Bronchus (tissue), 1 donor: ENCODE results near the genes OR1G1 and OR3A1.

GRCh38 chr17:2854327-2854743 lies 58.1 kb downstream of the RAP1GAP2 start:
- PRO-cap: no peak

DNA sequence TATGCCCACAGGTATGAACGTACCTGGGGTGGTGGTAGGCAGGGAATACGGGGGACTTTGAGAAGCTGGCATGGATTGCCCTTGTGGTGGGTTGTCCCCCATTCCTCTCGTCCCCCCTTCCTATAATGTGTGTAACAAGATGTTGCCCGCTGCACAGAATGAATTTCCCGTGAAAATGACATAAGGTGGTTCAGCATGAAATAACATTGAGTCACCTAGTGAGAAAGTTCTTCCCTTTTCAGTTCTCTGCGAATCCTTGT lies 58.8 kb downstream of the RAP1GAP2 start:
- PRO-cap: no peak

- PRO-cap: no peak
These were observed 69.0 kb downstream of the RAP1GAP2 start for GRCh38 chr17:2865138-2865681.

GRCh38 chr17:3127321-3127744 lies at the start of gene OR1G1:
TSS of gene OR1G1 (minus strand) at chr17:3127551.
- PRO-cap: no peak

DNA sequence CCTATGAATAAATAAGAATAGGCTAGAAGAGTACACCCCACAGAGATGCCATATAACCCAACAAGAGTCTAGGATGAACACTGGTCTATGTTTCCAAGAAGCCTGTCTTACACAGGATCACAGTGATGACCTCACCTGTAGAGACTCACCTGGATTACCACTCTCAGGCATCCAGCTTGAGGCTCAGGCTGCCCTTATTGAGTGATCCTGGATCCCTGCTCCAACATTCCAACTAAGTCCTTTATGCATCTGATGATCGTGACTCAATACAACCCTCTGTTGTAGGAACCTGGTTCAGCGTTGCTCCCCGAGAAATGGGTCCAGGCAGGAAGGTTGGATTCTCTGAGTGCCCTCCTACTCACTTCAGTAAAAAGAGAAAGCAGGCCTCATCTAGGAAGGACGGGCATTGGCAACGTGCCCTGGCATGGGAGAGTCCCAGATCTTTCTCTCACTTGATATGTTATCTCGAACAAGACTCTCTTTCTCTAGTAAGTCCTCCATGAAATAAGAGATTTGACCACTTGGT lies at the start of gene OR3A1:
Gene OR3A1, minus strand, starts transcription at position 227 of the 526 bp plus-strand sequence.
- PRO-cap: no peak

DNA sequence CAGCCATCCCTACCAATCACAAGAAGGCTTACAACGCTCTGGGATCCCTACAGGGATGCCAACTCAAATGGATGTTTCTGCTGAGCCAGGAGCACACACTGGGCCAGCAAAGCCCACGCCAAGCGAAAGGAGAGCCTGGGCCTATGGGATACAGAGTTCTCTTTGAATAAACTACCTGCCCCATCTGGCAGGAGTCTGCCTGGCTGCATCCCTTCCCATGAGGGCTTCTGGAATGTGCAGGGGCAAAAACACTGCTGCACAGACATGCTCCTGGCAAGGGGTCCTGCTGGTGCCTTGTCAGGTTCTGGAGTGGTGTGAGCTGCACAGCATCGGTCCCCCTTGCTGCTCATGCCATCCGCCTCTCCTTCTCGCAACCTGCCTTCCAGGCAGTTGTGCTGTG lies 265 bp upstream of the TRPV1 start:
- PRO-cap: no peak

DNA sequence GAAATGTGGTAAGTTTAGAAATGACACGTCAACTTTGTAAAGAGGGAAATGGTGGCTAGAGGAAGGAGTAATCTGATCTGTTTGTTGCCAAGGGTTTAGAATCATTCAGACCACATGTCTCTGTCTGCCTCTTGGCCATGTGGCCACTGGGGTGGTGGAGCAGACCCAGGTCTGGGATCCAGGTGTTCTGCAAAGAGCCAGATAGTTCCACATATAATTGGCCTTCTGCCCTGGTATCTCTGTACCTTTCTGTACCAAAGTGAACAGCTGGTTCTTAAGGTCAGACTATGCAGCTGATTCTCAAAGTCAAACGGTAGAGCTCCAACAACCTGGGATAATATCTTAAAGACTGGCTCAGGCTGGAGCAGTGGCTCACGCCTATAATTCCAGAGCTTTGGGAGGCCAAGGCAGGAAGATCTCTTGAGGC lies 3.7 kb downstream of the CTNS start:
- PRO-cap: no peak

- PRO-cap: no peak
These were observed 10.6 kb downstream of the CTNS start for GRCh38 chr17:3647119-3647678.

DNA sequence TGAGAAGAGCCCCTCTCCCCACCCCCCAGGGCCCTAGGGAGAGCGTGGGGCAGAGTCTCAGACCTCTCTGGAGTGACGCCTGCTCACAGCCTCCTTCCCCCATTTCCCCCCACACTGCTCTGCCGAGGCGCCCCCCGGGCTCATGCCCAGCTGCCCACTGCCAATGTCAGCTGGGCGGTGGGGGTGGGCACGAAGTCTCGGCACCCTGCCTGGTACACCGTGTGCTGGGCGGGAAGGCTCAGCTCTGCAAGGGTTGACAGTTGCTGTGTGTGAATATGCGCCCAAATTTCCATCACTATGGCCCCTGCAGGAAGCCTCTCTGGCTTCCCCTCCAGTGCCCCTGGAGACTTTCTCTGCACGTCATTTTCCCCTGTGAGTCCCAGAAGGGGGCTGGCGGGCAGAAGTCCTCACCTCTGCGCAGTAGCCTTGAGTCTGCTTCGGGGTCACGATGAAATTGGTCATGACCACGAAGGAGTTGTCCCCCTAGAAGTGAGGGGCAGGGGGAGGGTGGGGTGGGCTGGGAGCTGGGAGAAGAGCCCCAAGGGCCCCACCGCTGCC lies 11.7 kb upstream of the CAMKK1 start:
- PRO-cap: unidirectional peak, plus-strand start at position 373 of the sequence

DNA sequence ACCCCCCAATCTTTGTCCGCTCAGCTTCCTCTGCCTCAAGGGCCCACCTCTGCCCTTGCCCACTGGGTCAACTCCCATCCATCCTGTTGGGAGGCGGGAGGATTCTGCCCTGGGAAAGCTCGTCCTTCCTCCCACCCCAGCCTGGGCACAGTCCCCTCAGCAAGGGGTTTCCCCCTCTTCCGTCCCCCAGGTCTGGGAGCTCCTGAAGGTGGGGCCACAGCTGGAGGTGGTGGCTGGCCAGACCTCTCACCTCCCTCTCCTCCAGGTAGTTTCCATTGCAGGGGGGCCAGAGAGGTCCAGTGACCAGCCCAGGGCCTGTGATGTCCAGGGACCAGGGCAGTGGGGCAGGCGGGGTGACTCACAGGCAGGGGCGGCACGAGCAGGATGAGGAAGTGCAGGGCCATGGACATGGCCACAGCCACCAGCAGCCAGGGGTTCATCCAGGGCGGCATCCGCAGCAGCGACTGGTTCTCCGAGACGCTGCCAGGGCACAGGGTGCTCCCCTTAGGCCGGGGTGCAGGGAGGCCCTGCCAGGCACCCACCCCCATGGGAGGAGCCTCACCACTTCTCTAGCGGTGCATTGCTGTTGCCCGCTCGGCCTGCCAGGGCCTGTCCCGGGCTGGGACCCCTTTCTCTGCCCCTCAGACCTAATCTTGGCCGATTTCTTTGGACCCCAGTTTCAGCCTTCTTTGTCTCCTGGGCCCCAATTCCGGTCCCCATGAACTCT lies 12.9 kb upstream of the P2RX1 start:
- PRO-cap: no peak

DNA sequence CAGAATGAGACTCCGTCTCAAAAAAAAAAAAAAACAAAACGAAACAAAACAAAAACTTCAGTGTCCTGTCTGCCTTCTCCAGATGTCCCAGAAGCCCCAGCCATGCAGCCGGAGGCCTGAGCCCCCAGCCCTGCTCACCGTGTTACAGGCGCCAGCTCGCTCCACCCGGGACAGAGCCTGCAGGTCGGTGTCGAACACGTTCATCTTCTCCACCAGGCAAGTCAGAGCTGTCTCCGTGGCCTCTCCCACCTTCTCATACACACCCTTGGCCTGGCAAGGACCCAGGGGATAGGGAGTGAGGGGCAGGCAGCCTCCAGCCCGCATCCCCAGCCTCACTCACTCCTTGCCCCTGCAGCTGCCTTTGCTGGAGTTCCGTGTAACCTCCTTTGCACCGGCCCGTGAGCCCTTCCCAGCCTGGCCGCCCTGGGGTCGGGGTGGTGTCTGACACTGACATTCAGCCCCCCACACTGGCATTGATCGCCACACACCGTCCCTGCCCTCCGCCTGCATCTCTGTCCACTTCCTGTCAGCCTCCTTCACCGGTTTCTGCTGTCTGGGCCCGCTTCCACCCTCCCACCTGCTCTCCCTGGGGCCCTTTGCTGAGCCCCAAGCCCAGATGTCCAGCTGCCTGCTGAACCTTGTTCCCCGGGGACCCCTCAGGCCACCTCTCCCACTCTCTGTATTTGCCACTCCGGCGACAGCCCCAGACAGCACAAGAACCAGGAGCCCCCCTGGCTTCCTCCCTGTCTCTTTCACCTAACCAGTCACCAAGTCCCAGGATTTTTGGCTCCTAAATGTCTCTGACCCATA lies 20.8 kb downstream of the ATP2A3 start:
- PRO-cap: no peak

DNA sequence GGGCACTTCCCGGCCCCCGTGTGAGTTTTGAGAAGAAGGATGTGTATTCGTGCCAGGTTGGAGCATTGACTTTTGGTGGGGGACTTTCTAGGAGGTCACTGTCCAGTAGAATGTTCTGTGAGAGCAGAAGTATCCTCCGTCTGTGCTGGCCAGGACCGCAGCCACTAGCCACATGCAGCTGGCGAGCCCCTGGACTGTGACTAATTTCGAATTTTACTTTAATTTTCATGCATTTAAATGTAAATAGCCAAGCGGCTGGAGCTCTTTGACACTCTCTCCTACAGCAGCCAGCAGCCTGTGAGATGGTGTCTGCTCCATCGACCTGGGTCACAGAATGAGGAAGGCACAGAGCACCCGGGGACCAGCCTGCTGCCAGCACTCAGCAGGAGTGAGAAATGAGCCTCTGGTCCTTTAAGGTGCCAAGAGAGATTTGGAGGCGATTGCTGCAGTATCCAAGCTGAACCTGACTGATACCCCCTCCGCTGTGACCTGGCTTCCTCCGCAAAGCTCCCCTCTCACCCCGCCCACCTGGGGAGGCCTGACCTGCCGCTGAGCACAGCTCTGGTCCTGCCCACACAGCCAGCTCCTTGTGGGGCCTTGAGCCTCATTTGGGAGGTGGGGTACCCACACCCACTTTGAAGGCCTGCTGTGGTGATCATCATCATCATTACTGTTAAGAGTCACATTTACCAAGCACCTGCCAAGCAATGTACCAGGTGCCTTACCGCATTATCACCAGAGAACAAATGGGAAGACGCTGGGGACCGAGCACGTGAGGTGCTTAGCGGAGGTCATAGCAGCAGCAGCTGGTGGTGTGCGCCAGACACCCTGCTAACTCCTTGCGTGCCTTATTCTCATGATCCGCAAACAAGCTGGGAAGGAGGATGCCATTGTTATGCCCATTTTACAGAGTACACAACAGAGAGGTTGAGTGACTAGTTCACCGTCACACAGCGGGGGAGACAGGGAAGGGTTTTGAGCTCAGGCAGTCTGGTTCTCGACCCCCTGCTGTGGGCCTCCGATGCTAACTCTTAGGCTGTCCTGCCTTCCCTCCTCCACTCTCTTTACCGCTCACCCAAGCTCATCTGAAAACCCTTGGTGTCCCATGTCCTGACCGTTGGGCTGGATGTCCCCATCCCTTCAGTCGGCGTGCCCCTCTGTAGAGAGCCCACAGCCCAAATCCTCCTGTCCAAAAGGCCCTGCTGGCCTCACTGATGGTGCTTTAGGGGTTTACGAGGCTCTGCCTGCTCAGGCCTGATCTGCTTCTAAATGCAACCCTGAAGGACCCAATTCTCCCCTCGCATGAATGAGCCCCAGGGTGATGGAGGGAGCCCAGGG lies 7.4 kb downstream of the ATP2A3 start:
- PRO-cap: bidirectional peak, plus-strand start at position 348 of the sequence, minus-strand start at position 174 of the sequence

GRCh38 chr17:3980548-3980747 lies 16.2 kb upstream of the ATP2A3 start:
- PRO-cap: no peak

GRCh38 chr17:4009102-4009905 lies 45.1 kb upstream of the ATP2A3 start:
- PRO-cap: no peak

DNA sequence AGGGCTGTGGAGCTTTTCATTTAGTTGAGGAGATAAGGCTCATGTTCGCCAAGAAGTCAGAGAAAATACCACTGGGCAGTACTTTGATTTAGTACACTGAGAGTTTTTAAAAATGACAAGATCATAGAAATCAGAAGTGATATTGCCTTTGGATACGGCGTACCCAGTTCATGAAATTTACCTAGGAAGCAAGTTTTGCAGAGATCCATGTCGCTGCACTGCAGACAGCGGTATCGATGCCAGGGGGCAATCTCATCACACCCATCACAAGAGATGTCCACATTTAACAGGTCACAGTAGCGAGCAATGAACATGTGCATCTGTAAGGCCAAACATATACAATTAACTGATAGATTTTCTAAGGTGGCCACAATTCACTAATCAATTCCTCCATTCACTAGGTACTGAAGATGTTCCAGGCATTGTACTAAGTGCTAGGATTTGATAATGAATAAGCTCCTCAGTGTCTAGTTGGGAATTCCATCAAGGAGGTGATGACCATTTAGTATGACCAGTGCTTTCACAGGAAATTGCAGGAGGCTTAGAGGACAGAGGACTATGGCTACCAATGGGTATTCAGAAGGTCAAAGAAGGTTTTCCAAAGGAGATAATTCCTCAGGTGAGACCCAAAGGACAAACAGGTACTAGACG lies 88.8 kb downstream of the ZZEF1 start:
- PRO-cap: no peak

DNA sequence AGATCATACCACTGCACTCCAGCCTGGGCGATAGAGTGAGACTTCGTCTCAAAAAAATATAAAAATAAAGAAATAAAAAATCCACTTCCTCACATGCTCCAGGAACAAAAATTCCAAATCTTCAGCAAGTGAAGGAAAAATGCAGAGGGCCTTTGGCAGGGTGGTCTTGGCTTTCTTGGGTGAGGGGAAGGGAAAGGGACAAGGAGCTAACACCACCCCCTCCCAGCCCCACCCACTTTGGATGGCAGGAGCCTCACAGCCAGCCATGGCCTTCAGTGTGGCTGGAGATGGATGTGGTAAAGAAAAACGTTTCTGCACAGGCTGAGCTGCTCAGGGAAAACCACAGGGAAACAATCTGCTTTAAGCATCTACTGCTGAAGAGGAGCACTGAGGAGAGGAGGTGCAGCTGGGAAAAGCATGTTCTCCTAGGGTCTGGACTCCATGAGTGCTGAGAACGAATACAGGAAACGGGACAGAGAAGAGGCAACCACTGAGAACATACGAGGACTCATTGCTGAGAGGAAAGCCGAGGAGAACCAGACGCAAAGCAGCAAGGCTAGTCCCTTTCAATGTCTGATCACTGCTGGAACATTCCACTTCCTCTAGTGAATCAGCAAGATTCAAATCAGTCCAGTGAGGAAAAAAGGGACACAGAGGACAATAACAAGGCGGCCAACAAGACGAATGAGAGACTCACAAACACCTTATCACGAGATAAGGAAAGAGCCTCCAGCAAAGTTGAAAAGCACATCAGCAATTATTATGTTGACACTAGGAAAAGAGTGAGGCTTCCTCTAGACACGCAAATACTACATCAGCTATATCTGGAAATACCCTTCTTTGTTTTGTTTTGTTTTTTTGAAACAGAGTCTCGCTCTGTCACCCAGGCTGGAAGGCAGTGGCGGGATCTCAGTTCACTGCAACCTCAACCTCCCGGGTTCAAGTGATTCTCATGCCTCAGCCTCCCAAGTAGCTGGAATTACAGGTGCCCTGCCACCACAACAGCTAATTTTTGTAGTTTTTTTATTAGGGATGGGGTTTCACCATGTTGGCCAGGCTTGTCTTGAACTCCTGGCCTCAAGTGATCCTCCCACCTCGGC lies 41.7 kb downstream of the ZZEF1 start:
- PRO-cap: bidirectional peak, plus-strand start at position 511 of the sequence, minus-strand start at position 538 of the sequence

DNA sequence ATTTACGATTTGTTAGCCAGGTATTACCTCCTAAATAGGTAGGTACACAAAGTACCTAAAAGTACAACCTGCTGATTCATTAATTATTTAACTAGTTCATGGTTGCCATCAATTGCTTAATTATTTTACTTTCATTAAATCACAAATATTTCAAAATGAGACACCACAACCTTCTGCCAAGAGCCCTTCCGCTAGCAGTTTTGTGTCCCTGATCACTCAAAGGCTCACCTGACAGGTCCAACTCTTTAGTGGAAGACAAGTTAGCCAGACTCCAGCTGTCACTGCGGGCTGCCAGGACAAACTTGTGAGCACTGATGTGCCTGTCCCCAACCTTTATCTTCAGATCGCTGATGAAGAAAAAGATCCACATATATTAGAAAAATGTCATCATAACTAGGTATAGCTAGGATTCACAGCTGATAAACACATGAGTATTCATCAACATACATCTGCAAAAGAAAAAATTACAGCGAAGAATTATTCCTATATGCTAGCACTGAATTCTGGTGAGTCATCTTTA lies 28.2 kb downstream of the ANKFY1 start:
- PRO-cap: no peak

- PRO-cap: no peak
These were observed 8.5 kb upstream of the UBE2G1 start for GRCh38 chr17:4374819-4375548.

- PRO-cap: no peak
These were observed 1.8 kb upstream of the GGT6 start for GRCh38 chr17:4562047-4562648.

GRCh38 chr17:4610378-4611049 lies 26.2 kb downstream of the SMTNL2 start:
- PRO-cap: no peak